IMR-90 (cell line): Measurements from ENCODE around the gene CFAP43.

GRCh38 chr10:103659736-103660094 lies 166.2 kb downstream of the NEURL1 start:
- RRBS: no CpG with 5 or more reads among the region's 6 CpGs
CAGE:
- cytosol, long polyA plus RNA: no peak
- long polyA plus RNA: no peak
- nucleus, long polyA plus RNA: no peak

GRCh38 chr10:103712233-103712567 lies 143.2 kb downstream of the SH3PXD2A start:
- RRBS: no CpG with 5 or more reads among the region's 5 CpGs
CAGE:
- cytosol, long polyA plus RNA: no peak
- long polyA plus RNA: no peak
- nucleus, long polyA plus RNA: no peak

DNA sequence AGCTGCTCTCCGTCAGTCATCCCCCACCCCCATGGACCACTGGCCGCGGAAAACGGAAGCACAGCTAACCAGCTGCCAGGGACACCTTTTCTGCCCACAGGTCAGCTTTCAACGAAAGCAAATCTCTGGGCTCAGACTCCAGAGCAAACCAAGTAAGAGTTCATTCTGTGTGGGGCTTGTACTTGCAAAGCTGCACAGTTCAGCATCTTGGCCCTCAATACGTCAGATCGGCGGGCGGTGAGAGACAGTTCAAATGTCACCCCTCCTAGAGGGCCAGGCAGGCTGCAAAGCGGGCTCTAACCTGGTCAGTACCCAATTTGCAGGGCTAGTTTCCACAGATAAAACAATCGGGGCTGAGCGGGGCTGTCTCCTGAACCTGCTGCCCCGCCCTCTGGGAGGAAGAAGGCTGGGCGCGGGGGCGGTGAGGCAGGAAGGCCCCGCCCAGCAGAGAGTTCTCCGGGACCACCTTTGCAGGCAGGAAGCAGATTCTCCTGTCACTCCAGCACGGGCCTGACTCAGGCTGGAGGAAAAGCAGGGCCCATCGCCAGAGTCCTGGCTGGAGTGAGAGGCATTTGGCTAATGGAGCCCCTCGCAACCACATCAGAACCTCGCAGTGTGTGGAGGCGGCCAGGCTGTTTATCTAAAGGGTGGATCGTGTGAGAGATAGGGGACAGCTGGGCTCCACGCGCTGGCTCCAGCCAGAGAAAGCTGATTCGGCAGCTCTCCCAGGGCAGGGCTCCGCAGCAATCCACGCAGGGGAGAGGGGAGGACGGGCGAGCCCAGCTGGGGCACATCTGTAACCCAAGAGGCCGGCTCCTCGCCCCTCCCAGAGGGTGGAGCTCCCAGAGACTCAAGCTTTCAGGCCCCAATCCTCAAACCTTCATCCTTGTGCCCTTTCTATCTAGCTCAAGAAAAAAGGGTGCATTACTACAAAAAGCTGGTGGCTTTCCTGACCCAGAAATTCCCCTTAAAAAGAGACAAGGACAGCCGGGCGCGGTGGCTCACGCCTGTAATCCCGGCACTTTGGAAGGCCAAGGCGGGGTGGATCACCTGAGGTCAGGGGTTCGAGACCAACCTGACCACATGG lies 83.1 kb downstream of the SH3PXD2A start:
- RRBS: no CpG with 5 or more reads among the region's 40 CpGs
CAGE:
- cytosol, long polyA plus RNA: no peak
- long polyA plus RNA: no peak
- nucleus, long polyA plus RNA: no peak

- RRBS: no CpG with 5 or more reads among the region's 8 CpGs
CAGE:
- cytosol, long polyA plus RNA: no peak
- long polyA plus RNA: no peak
- nucleus, long polyA plus RNA: no peak
Measured at GRCh38 chr10:103776670-103777377, 78.6 kb downstream of the SH3PXD2A start.

- RRBS: no CpG with 5 or more reads among the region's 1 CpG
CAGE:
- cytosol, long polyA plus RNA: no peak
- long polyA plus RNA: no peak
- nucleus, long polyA plus RNA: no peak
Measured at GRCh38 chr10:103836449-103836775, 19.0 kb downstream of the SH3PXD2A start.

DNA sequence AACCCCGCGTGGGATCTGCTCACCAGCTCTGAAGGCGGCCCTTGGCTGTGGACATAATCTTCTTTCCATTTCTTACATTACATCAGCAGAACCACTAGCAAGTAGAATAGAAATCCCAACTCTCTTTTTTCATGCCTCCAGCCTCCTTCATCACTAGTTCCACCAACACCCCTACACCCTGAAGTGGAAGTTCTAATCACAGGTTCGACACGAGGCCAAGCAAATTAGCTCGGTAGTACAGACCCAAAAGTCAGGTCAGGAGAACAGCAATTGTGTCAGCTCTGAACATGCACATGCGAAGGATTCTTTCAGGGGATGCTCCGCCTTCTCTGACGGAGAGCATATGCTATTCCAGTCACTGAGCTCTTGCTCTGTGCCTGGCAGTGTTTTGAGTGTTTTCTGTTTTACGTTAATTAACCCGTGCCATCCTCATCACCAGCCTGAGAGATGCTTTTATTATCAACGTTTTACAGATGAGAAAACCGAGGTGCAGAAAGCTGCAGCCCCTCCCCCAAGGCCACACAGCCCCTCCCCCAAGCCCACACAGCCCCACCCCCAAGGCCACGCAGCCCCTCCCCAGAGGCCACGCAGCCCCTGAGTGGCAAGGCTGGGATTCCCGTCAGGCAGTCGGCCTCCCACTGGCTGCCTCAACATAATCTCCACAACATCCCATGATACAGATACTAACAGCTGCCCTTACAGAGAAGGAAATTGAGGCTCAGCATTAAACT lies 16.2 kb downstream of the SH3PXD2A start:
- RRBS: no CpG with 5 or more reads among the region's 17 CpGs
CAGE:
- cytosol, long polyA plus RNA: no peak
- long polyA plus RNA: no peak
- nucleus, long polyA plus RNA: no peak

GRCh38 chr10:103844017-103844830 lies 11.2 kb downstream of the SH3PXD2A start:
- RRBS: no CpG with 5 or more reads among the region's 6 CpGs
CAGE:
- cytosol, long polyA plus RNA: no peak
- long polyA plus RNA: no peak
- nucleus, long polyA plus RNA: no peak

- RRBS: no CpG with 5 or more reads among the region's 10 CpGs
CAGE:
- cytosol, long polyA plus RNA: no peak
- long polyA plus RNA: no peak
- nucleus, long polyA plus RNA: no peak
Measured at GRCh38 chr10:103845542-103846334, 9.6 kb downstream of the SH3PXD2A start.

DNA sequence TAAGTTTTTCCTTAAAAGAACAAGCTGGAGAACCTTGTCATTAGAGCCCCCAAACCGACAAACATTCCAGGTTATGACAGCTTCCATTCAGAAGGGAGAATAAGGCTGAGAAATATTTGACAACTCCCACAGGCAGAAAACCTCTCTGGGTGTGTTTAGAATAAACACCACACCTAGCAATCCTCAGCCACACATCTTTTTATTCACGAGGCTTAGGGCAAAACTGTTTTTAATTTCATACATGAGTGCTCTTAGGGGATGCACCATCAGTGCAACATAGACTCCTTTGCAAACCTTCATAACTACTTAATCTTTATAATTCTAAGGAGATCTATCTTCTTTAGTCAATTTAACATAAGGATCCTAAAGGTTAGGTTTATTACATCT lies 24.1 kb downstream of the STN1 start:
- RRBS: no CpG with 5 or more reads among the region's 2 CpGs
CAGE:
- cytosol, long polyA plus RNA: no peak
- long polyA plus RNA: no peak
- nucleus, long polyA plus RNA: no peak

DNA sequence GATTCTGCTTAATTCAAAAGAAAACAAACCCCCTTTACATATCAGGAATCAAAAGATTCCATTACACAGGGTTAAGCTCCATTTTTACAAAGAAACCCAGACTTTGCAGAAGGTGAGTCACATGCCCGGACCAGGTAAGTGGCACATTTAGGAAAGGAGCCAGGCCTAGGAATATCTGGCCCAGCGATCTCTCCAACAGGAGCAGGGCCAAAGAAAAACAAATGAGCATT lies 1.1 kb downstream of the STN1 start:
- RRBS: no CpG with 5 or more reads among the region's 2 CpGs
CAGE:
- cytosol, long polyA plus RNA: no peak
- long polyA plus RNA: no peak
- nucleus, long polyA plus RNA: no peak

GRCh38 chr10:104027850-104028522 lies 57.7 kb downstream of the COL17A1 start:
- RRBS: no CpG with 5 or more reads among the region's 11 CpGs
CAGE:
- cytosol, long polyA plus RNA: no peak
- long polyA plus RNA: no peak
- nucleus, long polyA plus RNA: no peak

DNA sequence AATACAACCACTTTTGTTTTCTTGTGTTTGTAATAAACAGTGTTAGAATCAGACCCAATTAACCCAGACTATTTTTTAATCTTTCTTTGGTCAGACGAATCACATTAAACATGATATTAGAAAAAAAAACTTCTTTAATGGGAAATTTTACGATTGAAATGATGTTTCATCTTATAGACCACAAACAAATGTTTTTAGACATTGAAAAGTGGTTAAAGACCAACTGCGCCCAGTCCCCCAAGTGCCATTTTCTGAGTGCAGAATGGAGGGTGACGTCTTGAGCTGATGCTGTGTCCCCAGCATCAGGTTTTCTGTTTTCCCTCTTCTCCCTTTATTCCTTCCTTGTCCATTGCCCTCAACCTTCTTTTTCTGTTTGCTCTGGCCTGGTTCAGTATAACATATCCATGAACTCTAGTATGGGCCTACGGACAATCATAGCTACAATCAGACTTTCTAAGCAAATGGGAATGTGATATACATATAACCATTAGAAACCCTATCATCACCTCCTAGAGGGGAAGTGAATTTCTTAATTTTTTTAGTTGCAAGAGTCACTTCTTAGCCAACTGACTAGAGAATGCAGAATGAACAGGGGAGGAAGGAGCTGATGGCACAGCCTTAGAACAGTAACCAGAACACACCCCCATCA lies 54.4 kb downstream of the COL17A1 start:
- RRBS: no CpG with 5 or more reads among the region's 5 CpGs
CAGE:
- cytosol, long polyA plus RNA: no peak
- long polyA plus RNA: no peak
- nucleus, long polyA plus RNA: no peak

- RRBS: no CpG with 5 or more reads among the region's 5 CpGs
CAGE:
- cytosol, long polyA plus RNA: no peak
- long polyA plus RNA: no peak
- nucleus, long polyA plus RNA: no peak
Measured at GRCh38 chr10:104052158-104053071, 33.3 kb downstream of the COL17A1 start.

DNA sequence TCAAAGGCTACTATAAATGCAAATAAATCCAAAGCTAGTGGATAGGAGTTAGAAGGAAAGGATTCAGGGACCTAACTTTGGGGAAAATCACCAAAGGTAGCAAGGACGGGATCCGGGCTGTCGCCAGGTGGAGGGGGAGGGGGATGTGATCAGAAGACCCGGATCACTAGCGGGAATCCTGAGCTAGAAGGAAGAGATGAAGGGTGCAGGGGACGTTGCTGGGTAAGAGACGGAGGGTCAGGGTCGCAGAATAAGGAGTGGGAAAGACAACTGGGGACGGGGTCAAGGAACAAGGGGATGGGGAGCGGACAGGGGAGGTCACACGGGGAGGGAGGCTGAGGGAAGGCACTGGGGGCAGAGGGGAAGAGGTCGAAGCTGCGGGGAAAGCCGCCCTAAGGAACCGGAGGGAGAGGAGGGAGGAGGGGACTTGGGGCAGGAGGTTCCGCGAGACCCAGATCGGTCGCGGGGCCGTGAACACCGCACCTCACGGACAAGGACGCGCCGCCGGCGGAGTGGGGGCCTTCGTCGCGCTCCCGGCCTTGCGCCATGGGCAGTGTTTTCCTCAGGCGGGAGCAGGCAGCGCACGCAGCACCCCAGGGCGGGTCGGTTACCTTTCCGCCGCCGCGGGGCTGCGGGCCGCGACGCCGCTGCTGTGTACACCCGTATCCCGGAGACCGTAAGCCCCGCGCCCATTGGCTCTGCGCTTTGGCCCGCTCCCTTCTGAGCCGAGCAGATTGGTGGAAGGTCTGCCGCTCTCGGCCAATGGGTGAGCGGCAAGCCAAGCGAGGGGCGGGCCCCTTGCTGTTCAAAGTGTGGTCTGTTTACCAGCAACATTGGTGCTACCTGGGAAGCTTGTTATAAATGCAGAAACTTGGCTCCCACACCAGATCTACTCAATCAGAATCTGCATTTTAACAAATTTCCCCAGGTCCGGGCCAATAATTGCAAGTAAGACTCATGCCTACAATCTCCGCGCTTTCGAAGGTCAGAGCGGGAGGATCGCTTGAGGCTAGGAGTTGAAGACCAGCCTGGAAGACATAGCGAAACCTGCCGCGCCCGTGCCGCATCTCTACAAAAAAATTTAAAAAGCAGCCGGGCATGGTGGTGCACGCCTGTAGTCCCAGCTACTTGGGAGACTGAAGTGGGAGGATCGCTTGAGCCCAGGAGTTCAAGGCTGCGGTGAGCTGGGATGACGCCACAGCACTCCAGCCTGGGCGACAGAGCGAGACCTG lies at the start of gene CFAP43:
CFAP43 (minus strand) TSS at position 666 of the 1,232 bp plus-strand sequence.
- RRBS: 3% methylated on average over 8 of the region's 78 CpGs
CAGE:
- cytosol, long polyA plus RNA: no peak
- long polyA plus RNA: no peak
- nucleus, long polyA plus RNA: no peak

- RRBS: no CpG with 5 or more reads among the region's 4 CpGs
CAGE:
- cytosol, long polyA plus RNA: no peak
- long polyA plus RNA: no peak
- nucleus, long polyA plus RNA: no peak
Measured at GRCh38 chr10:104259226-104259923, 4.7 kb downstream of the GSTO1 start.

- RRBS: no CpG with 5 or more reads among the region's 3 CpGs
CAGE:
- cytosol, long polyA plus RNA: no peak
- long polyA plus RNA: no peak
- nucleus, long polyA plus RNA: no peak
Measured at GRCh38 chr10:104267001-104267677, 1.8 kb upstream of the GSTO2 start.

DNA sequence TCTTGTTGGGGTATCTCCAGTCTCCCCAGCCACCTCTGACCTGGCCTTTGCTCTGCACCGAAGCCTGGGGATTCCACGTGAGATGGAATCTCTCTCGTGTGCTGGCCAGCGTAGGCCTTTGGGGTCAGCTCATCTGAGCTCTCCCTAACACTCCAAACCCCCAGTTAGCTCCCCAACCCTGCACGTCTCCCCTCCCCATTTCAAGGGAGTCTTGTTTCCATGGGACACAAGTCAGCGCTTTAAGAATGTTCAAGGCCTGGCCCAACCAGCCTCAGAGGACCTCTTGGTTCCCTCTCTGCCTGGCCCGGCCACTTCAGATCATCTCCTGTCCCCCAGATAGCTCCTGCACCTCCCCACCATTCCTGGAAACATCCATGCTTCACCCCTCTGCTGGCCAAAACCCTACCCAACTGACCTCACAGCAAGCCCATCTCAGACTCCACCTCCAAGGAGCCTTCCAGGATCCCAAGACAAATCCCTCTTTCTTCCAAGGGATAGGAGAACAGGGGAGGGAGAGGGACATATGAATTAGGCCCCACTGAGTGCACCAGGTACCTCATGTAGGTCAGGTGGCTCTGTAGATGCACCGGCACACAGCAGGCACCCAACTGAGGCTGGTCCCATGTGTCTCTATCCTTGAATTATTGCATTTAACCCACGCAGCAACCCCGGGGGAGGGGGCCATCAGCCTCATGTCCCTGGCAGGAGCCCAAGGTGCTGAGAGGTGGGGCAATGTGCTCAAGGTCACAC lies 11.0 kb downstream of the ITPRIP start:
- RRBS: 56% methylated on average over 3 of the region's 10 CpGs
CAGE:
- cytosol, long polyA plus RNA: no peak
- long polyA plus RNA: no peak
- nucleus, long polyA plus RNA: no peak

DNA sequence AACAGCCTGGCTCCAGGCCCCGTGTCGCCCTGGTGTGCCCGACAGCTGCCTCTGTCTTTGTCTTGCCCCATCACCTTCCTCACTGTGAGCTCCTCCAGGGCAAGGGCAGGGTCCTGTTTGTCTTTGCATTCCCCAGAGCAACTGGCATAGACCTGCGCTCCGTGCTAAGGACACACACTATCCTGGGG lies 10.5 kb downstream of the ITPRIP start:
- RRBS: no CpG with 5 or more reads among the region's 5 CpGs
CAGE:
- cytosol, long polyA plus RNA: no peak
- long polyA plus RNA: no peak
- nucleus, long polyA plus RNA: no peak

DNA sequence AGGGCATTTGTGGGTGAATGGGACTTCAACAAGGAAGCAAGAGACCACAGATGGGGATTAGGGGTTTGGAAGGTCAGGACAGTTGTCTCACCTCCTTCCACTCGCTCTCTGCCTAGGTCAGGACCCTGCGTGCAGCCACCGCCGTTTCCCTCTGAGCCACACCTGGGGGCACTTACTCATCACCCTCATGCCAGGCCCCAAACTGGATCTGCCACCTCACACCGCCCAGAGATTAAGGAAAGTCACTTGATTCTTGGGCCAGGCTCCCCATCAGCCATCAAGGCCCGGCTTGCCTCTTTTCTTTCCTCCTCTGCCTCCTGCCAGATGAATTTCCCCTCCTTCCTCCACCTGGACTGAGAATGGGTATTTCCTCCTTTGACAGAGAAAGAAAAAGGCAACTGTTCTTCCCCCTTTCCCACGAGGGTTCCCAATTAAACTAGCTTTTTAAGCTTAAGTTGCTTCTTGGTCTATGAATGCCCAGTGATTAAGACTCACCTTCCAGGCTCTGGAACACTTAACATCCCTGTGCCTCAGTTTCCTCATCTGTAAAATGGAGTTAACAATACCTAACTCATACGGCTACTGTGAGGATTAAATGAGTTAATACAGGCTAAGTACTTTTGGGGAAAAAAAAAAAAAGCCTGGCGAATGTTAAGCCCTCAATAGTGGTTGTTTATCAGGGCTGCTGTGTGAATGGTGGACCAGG lies 2.8 kb downstream of the ITPRIP start:
- RRBS: no CpG with 5 or more reads among the region's 9 CpGs
CAGE:
- cytosol, long polyA plus RNA: no peak
- long polyA plus RNA: no peak
- nucleus, long polyA plus RNA: no peak

- RRBS: no CpG with 5 or more reads among the region's 5 CpGs
CAGE:
- cytosol, long polyA plus RNA: no peak
- long polyA plus RNA: no peak
- nucleus, long polyA plus RNA: no peak
Measured at GRCh38 chr10:104350221-104350620, 3.4 kb upstream of the CFAP58 start.